ENCODE data around the genes VPS25 and COA3.

DNA sequence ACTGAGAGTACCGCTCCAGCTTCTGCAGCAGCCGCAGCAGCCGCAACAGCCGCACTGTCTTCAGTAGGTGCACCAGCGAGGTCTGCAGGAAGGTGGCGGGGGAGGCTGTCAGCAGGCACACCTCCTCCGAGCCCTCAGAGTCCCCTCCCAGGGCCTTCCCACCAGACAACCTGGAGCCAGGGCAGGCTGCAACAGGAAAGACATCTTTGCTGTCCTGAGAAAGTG is 9.1 kb downstream of the KCNH4 start:
- PRO-cap: no peak

DNA sequence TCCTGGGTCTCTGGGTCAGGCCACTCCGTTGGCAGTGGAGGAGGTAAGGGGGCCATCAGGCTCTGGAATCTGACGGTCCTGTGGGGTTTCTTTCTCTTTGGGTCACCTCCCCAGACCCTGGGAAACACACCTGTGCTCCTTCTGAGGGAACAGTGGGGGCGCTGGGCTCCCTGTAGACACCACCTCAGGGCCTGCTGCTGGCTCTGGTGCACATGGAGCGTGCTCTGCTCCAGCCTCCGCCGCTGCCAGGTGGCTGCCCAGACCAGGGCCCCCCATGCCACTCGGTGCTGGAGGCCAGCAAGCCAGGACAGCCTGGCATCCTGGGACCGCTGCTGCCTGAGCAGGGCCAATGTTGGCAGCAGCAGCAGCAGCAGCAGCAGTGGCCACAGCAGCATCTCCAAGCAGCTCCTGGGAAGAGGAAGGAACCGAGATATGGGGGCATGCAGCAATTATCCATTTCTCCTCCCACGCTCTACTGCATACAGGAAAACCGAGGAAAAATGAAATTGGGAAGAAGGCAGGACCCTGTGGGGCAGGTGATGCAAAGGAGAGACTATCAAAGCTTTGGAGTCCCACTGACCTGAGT is 1.0 kb downstream of the GHDC start:
- PRO-cap: no peak

GRCh38 chr17:42270463-42271476 is 5.4 kb downstream of the STAT5B start:
- PRO-cap: no peak

DNA sequence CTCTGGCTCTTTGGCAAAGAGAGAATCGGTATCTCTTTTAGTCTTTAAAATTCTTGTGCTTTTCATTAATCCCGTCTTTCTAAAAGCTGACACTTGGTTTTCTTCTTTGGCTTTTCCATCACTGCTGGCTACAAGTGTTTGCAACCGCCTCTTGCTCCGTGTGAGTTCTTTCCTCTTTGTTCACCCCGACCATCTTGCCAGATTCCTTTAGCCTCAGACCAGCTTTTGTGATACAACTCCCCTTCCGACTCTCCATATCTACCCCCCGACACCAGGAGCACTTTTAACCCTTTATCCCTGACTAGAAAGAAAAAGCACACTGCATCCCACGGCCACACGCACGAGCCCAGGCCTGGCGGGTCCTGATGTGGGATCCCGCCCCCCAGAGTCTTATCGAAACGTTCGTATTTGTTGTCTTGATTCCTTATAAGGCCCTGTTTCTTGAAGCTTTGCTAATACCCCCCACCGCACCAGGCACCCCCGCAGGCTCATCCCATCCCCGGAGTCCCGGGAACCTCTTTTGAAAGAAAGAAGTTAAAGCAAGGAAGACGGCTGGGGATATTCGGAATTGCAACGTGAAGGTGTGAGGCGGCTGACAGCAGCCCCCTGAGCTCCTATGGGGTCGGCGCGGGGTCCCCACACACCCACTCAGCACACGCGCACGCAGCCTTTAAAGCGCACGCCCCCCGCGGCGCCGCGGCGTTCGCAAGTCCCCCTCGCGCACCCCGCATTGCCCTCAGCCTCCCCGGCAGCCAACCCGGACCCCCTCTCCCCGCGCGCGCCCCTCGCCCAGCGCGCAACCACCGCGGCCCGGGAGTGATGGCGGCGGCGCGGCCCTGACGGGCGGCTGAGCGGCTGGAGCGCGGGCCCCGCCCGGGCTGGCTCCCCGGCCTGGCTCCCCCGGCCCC is 626 bp downstream of the STAT5B start:
- PRO-cap: bidirectional peak, plus-strand start at position 816 of the sequence, minus-strand start at position 812 of the sequence

DNA sequence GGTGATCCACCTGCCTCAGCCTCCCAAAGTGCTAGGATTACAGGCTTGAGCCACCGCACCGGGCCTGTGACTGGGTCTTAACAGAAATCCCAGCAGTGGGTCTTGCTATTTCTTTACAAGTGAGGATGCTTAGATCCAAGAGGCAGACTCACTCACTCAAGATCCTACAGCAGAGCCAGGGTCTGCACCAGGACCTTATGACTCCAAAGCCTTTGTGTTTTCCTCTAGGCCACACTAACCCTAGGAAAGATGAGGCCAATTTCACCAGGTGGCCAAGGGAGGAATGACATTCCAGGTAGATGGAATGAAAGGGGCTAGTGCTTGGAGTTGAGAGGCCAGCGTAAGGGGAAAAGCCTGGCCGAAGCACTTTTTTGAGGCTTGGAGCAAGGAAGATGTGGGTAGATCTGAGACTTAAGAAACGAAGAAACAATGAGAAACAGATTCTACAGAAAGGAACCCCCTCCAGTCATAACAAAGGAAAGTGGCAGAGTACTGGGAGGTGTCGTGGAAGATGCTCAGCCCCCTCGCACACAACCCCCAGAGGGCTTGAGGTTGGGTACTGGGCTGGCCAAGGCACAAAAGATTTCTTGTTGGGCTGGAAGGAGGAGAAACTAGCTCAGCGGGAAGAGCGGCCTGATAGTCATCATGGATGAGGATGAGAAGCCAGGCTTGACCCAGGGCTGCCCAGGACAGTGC is 5.6 kb upstream of the STAT5A start:
- PRO-cap: no peak

- PRO-cap: no peak
Measured at GRCh38 chr17:42288614-42288933, 276 bp downstream of the STAT5A start.

DNA sequence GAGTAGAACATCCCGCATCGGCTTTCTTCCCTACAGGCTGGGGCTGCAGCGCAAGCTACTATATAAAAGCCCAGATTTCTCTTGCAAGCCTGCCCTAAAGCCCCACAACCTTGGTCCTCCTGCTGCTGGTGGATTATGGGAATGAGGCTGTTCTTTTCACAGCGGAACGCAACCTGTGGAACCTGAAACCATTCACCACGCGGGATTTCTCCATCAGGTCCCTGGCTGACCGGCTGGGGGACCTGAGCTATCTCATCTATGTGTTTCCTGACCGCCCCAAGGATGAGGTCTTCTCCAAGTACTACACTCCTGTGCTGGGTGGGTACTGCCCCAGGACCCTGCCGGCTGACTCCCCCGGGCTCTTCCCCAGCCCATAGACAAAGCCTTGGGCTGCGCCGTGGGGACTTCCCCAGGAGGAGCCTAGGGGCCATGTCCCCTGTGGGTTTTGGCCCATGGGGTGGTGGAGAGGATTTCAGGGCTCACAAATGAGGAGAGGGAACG is 19.8 kb downstream of the STAT5A start:
- PRO-cap: no peak

- PRO-cap: no peak
Measured at GRCh38 chr17:42387066-42387653, 1.1 kb downstream of the STAT3 start.

DNA sequence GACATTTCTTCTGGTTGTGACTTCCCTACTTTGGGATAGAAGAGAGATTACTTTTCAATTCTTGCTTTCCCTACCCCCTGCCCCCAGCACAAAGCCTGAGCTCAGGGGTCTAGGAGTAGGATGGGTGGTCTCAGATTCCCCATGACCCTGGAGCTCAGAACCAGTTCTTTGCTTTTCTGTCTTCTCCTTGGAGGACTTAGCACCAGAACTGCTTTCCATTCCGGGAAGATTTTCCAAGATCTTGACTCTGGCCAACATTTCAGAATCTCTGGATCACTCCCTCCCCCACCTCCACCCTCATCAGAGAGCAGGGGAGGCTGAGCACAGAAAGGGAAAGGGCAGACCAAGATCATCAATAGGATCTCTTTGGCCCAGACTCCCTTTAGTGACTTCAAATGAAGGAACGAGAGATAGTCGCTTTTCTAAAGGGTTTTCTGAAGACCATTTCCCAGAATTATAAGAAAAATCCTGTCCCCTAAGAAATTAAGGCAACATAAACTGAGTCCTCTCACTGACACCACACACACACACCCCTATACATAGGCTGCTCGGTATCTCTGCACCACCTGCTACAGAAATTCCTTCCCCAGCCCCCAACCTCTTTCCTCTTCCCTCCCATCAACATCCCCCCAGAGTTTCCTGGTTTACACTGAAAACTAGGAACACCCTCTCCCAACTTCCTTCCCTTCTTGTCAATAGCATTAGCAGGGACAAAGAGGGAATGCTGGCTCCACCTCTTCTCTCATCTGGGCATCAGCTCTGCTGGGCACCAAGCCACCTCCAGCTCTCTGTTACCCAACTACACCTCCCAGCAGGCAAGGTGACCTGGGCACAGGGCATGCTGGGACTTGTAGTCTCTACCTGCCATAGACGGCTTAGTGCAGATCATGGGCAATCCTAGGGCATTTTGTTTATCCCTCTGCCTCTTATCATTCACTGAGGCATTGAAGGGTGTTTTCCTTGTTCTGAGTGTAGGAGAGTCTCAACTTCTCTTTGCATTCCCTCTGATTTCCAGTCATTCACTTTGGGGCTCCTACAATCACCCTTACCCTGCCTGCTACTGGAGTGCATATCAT is 15.8 kb downstream of the CAVIN1 start:
- PRO-cap: no peak

- PRO-cap: no peak
Measured at GRCh38 chr17:42480340-42481182, 21.9 kb downstream of the ATP6V0A1 start.

- PRO-cap: no peak
Measured at GRCh38 chr17:42490316-42490741, 31.7 kb downstream of the ATP6V0A1 start.

DNA sequence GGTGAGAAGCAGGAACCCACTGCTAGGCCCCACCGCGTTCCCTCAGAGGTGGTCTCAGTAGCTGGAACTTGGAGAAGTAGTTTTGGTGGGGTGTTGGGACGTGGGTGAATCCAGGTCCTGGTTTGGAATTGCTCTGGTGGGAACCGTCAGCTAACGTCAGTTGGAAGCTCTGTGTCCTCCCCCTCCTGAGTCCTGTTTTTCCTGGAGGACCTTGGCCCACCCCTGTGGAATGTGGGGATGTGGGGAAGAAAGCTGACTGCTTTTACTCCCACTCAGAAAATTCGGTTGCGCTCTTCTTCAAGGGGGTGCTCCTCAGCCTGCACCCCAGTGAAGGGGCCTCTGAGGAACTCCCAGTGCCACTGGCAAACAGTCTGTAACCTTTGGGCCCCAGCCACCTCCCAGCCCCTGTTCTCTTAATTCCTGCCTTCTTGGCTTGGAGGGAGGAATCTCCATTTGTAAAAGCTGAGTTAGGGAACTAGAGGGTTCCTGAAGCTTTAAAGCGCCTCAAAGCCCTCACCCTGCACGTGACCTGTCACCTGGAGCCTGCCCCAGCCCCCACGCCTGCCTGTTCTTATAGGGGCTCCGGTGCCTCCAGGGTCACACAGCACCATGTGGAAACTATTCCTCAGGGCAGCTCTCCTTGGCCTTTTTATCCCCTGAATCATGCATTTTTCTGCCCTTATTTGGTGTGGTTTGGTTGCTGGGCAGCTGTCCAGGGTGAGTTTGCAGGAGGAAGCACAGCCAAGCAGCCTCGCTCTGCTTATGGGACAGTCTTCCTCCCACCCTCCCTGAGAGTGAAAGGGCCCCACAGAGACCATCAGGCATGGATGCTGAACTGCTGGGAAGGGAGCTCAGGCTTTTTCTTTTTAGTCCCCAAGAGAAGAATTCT is 16.2 kb upstream of the NAGLU start:
- PRO-cap: unidirectional peak, plus-strand start at position 227 of the sequence; bidirectional peak, plus-strand start at position 810 of the sequence, minus-strand start at position 611 of the sequence

- PRO-cap: bidirectional peak, plus-strand start at chr17:42548387, minus-strand start at chr17:42548173
Measured at GRCh38 chr17:42548106-42548979, 4.4 kb upstream of the HSD17B1 start.

DNA sequence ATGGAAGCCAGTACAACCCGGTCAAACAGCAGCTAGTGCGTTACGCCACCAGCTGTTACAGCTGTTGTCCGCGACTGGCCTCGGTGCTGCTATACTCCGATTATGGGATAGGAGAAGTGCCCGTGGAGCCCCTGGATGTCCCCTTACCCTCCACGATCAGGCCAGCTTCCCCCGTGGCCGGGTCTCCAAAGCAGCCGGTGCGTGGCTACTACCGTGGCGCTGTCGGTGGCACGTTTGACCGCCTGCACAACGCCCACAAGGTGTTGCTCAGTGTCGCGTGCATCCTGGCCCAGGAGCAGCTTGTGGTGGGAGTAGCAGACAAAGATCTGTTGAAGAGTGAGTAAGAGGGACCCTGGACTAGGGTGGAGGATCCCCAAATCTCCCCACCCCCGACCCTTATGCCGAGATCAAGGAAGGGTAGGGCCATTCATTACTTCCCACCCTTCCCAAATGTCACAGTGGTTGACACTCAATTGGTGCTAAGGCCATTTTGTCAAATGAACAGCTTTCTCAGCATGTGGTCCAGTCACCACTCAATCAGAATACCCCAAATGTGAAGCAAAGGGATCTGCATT is 1.1 kb downstream of the COASY start:
- PRO-cap: no peak

- PRO-cap: bidirectional peak, plus-strand start at chr17:42567102, minus-strand start at chr17:42566985
Measured at GRCh38 chr17:42566718-42567012, 235 bp upstream of the MLX start.

GRCh38 chr17:42609884-42610488 is 503 bp downstream of the TUBG1 start:
- PRO-cap: no peak

GRCh38 chr17:42773084-42773642 is at the start of gene VPS25:
Gene VPS25 (plus strand): TSS chr17:42773449.
- PRO-cap: bidirectional peak, plus-strand start at chr17:42773449, minus-strand start at chr17:42773369

DNA sequence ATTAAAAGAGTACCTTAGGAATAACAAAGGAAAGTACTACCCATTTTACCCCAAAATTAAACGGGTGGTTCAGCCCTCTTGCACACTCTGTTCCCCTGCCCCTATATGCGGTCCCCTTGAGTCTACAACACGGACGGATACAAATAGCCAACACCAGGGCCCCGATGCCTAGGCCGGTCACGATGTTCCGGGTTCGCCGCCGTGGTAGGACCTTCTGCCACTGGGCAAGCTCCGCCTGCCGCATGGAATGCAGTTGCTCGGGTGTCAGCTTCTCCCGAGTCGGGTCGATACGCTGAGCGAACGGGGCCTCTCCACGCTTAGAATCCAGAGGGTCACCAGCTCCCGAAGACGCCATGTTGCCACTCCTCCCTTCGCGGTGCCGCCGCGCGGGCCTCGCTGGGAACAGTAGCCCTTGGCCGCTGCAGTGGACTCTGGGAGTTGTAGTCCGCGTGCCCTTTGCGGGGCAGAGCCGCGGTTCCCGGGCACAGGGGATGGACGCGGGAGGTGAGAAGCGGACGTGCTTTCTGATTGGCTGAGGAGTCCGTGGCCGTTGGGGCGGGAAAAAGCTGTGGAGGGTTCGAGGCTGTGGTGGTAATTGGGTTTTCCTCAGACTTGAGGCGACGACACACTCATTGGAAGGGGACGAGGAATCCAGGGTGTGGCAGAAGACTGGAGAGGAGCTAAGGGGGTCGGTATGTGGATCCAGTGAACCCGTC is at the start of gene COA3:
Gene COA3, minus strand, starts transcription at position 378 of the 716 bp plus-strand sequence.
- PRO-cap: unidirectional peak, minus-strand start at position 378 of the sequence

- PRO-cap: no peak
Measured at GRCh38 chr17:42804715-42805256, 6.1 kb downstream of the CNTD1 start.

- PRO-cap: no peak
Measured at GRCh38 chr17:42846026-42847226, 2.0 kb downstream of the AOC2 start.

All from ileum (tissue), 1 donor.